Colon Carcinoma Metastatic in the Brain (tissue), 2 donors: ENCODE data around the genes PPP2R1B, DIXDC1, TIMM8B and DRD2.

GRCh38 chr11:111559863-111560331 lies 19.4 kb downstream of the LAYN start:
- PRO-cap, 2 experiments: no peak in any of the 2 experiments

DNA sequence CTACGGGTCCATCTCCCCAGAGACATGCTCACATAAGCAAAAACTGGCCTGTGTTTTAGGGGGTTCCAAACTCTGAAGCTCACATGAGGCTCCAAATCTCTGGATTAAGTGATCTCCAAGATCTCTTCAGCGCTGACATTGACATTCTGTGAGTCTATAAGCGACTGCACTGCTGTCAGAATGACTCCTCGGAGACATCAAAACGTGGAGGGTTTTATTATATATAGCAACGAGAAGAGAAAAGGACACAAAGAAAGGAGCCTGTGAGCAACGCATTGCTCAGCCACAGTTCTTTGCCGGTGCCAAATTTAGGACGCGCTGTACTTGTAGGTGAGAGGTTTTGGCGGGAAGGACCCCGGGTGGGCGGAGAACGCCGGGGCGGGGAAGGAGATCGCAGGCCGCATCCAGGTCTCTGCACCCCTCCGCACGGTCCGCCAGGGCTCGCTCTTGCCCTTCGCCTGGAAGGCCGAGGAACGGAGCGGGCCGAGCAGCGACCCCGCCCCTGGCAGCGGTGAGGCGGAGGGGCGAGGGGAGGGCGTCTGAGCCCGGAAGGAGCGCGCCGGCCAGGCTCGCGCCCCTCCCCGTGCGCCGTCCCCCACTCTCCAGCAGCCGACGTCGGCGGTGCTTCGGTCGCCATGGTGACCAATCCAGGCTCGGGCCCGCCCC lies 413 bp upstream of the SIK2 start:
- PRO-cap, 2 experiments: peak in 2 of 2 experiments; most common minus-strand start position 593 of the sequence (in 1)

GRCh38 chr11:111625166-111625768 lies 23.0 kb downstream of the SIK2 start:
- PRO-cap, 2 experiments: no peak in any of the 2 experiments

- PRO-cap, 2 experiments: no peak in any of the 2 experiments
These were observed 39.3 kb downstream of the PPP2R1B start for GRCh38 chr11:111726891-111727213.

GRCh38 chr11:111766238-111767084 lies at the start of gene PPP2R1B:
PPP2R1B (minus strand) TSS chr11:111766389.
- PRO-cap, 2 experiments: peak in 2 of 2 experiments; most common plus-strand start chr11:111766426 (in 1); most common minus-strand start chr11:111766350 (in 2)

DNA sequence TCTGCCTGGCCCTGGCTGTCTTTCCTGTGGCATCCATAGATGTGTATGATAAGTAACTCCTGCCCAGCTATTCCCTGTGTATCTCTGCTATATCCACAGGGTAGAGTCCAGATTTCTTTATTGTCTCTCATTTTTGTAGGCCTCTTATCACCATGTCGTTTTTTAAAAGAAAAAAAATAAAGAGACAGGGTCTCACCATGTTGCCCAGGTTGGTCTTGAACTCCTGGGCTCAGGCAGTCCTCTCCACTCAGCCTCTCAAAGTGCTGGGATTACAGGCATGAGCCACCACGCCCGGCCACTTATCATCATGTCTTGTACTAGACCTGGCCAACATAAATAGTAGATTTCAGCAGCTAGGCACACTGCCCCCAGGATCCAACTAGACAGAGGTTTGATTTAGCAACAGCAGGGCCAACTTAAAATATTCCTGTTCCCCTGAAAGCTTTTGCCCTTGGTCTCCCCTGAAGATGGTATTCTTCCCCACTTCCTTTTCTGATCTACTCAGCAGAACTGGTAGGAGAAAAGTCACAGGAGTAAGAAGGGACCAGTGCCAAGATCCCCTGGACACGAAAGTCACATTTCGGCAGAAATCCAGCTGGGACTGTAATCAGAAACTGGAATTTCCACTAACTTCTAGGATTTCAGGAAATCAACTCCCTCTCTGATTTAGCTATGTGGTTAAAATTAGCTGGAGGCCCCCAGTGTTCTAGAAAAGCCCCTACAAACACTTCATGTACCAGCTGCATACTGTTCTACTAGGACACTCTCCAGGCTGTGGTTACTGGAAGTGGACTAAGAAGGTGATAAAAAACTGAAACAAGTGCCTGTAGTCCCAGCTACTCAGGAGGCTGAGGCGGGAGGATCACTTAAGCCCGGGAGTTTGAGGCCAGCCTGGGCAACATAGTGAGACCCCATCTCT lies 8.9 kb upstream of the PPP2R1B start:
- PRO-cap, 2 experiments: no peak in any of the 2 experiments

DNA sequence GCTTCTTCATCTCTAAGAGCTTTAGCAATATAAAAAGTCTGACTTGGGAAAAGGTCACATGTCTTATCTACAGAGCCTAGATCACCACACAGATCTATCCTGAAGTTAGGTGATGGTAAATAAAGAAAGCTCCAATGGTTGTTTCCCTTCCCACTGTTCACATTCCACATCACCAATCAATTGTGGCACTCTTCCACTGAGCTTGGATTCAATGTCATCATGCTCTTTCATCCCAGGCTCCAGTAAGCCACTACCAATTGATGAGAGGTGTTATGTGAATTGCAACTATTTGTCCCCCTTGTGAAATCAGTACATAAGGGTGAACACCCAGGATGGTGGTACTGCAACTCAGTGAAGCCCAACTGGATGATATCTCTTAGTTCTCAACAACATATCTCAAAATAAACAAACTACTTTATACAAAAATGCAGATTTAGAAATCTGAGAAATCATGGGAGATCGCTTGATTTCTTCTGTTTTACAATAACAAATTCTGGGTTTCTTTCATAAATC lies 47.7 kb downstream of the ALG9 start:
- PRO-cap, 2 experiments: no peak in any of the 2 experiments

DNA sequence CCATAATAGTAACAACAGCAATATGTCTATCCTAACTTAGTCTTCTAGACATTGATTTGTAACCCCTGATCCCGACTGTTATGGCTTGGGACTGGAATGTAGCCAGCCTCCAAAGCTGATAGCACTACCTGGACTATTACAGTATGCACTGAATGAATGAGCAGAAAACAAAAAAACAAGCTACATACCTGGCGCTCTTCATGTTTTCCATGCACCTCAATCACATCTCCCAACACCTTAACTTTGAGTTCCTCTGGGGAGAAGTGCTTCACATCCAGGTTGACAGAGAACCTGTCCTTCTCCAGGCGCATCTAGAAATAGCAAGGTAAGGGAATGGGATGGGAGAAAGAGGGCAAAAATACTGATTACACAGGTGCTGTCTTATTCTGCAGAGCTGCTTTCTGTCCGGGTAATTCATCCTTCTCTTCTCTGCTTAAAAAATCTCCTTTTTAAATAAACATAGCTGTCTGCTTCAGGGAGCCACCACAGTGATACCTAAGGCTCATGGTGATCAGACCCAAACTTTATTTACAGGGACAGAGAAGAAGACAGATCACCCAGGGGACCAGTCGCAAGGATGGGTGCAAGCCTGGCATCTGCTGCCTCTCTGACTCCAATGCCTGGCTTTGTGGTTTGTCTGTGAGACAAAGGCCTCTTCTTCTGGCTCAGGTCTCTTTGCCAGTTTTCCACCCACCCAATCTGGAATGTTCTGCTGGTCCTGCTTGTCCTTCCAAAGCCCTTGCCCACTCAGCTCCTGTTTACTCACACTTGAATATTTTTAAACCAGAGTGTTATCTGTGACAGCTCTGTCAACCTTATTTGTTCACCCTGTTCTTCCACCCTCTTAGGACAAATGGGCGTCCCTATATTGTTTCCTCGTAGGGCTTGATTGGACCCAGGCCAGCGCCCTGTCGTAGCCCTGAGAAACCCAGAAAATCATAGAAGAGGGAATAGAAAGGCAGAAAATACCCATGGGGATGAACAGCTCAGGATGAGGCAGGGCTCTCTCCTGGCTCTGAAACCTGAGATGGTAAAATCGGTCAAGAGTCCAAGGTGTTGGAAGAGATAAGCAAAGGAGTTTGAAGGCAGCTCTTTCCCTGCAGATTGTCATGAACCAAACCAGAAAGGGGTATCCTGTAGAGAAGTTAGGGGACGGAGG lies 1.1 kb downstream of the CRYAB start:
- PRO-cap, 2 experiments: no peak in any of the 2 experiments

GRCh38 chr11:111913910-111914451 lies 1.4 kb downstream of the HSPB2 start:
- PRO-cap, 2 experiments: no peak in any of the 2 experiments

DNA sequence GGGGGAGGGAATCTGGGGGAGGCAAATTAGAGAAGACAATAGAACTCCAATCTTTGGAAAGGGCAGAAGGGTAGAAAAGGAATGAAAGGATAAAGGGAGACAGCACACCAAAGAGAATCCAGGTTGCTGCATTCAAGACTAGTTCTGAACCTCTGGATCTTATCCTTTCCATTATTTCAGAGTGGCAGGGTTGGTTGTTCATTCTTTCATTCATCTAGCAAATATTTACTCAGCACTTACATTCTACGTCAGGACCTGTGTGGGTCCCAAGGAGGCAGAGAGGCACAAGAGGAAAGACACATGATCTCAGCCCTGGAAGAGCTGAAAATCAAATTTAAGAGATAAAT lies 5.6 kb downstream of the C11orf52 start:
- PRO-cap, 2 experiments: no peak in any of the 2 experiments

- PRO-cap, 2 experiments: peak in 1 of 2 experiments; most common plus-strand start chr11:111937209 (in 1); most common minus-strand start chr11:111937118 (in 1)
These were observed at the start of gene DIXDC1 for GRCh38 chr11:111937025-111937958. DIXDC1 (plus strand) TSS chr11:111937343.

- PRO-cap, 2 experiments: no peak in any of the 2 experiments
These were observed 4.9 kb downstream of the TIMM8B start for GRCh38 chr11:112081491-112082138.

DNA sequence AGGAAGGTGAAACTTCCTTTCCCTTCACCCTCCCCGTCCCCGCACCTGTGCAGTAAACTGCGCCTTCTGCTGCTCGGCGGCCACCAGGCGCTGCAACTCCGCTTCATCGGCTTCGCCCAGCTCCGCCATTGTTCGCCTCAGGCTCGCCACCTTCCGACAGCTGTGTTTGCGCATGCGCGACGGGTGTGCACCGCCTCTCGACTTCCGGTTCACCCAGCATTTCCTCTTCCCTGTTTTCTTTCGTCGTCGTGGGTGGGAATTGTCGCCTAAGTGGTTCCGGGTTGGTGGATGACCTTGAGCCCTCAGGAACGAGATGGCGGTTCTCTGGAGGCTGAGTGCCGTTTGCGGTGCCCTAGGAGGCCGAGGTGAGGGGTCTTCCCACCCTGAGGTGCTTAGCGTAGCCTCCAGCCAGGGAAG lies at the start of gene TIMM8B:
Gene TIMM8B, minus strand, starts transcription at position 162 of the 417 bp plus-strand sequence.
- PRO-cap, 2 experiments: peak in 2 of 2 experiments; most common plus-strand start position 273 of the sequence (in 2); most common minus-strand start position 111 of the sequence (in 1)

- PRO-cap, 2 experiments: peak in 1 of 2 experiments; most common plus-strand start chr11:112120614 (in 1); most common minus-strand start chr11:112120514 (in 1)
These were observed 33.6 kb downstream of the SDHD start for GRCh38 chr11:112120167-112120715.

GRCh38 chr11:112195013-112195523 lies 19.8 kb downstream of the BCO2 start:
- PRO-cap, 2 experiments: no peak in any of the 2 experiments

DNA sequence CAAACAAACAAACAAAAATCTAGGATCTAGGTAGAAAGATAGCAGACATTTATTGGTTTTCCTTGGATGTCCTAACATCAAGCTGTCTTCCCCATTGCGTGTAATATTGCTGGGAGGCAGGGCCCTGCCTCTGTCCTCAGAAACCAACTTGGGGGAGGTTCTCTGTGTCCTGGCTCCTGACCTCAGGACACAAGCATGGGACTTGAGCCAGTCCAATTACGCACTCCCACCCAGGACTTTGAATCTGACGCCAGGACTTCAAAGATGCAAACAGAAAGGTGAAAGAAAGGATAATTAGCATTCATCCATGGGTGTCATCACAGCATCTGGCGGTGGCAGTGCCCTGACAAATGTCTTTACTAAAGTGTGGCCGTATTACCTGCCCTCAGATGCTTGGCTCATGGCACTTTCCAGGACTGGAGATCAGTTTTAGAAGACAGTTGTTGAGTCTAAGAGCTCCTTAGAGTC lies 61.8 kb upstream of the PLET1 start:
- PRO-cap, 2 experiments: no peak in any of the 2 experiments

- PRO-cap, 2 experiments: no peak in any of the 2 experiments
These were observed 264.0 kb upstream of the PLET1 start for GRCh38 chr11:112524721-112525047.

DNA sequence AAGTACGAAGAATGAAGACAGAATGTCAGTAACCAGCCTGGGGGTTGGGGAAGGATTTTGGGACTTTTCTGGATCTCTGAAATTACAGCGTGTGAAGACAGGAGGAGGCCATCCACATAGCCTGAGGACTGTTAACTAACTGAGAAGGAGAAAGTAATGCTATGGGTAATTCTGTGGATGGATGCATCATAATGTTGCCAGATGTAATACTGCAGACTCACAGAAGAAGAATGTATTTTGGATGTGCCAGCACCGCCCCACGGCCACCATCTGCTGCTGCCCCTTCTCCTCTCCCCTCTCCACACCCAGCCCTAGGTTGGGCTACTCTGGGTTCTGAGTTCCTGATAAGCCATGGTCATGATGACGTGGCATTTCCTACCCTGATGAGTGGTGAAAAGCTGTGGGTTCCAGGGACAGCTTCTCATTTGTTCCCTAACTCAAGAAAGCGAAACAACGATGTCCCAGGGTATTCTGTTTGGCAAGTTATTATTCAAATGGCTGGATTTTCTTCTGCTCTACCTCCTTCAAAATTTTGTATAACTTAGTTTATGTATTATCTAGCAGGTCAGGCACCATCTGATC lies 124.1 kb upstream of the TTC12 start:
- PRO-cap, 2 experiments: no peak in any of the 2 experiments

- PRO-cap, 2 experiments: no peak in any of the 2 experiments
These were observed at the start of gene DRD2 for GRCh38 chr11:113474696-113475508. DRD2 (minus strand) TSS chr11:113475398.

GRCh38 chr11:113884371-113884656 lies 8.9 kb upstream of the USP28 start:
- PRO-cap, 2 experiments: no peak in any of the 2 experiments